PFSK-1 (cell line): ENCODE data around the genes C1orf141 and IL12RB2.

GRCh38 chr1:66907044-66907884, 17.4 kb downstream of the DNAI4 start:
- RRBS: no CpG with 5 or more reads among the region's 3 CpGs

GRCh38 chr1:66930128-66931319, 5.7 kb downstream of the MIER1 start:
- RRBS: under 1% methylated on average over 34 of the region's 82 CpGs

DNA sequence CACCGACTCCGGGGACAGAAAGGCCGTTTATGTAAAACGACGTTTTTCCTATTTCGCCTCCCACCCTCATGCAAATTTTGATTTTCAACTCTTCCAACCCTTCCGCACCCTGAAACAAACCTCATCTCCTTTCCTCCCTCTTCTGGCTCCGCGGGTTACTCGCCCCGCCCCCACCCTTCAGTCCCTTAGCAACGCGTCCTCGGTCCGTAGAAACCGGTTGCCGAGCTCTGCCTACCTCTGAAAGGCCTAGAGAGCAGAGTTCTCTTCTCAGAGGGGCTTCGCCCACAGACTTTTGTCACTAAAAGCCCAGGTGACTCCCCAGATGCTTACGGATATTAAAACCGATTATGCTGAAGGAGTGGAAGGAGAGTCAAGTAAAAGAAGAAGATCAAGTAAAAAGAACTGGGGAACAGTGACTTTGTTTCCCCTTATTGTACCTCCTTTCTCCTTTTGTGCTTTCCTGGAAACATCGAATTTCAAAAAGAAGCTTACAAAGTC, at the start of gene C1orf141:
Gene C1orf141, minus strand, starts transcription at position 161 of the 498 bp plus-strand sequence.
- RRBS: no CpG with 5 or more reads among the region's 21 CpGs

DNA sequence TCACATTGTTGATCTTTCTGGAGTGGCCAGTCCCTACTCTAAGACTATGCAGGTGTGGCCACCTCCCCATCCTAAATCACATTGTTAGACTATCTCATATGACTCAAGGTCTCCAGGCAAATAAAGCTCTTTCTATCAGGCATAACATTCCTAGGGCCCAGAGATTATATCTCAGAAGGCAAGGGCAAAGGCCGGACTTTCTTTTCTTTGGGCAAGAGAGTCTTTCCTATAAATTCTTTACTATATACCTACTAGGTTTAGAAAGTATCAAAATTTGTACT, 2.7 kb upstream of the C1orf141 start:
- RRBS: no CpG with 5 or more reads among the region's 1 CpG

DNA sequence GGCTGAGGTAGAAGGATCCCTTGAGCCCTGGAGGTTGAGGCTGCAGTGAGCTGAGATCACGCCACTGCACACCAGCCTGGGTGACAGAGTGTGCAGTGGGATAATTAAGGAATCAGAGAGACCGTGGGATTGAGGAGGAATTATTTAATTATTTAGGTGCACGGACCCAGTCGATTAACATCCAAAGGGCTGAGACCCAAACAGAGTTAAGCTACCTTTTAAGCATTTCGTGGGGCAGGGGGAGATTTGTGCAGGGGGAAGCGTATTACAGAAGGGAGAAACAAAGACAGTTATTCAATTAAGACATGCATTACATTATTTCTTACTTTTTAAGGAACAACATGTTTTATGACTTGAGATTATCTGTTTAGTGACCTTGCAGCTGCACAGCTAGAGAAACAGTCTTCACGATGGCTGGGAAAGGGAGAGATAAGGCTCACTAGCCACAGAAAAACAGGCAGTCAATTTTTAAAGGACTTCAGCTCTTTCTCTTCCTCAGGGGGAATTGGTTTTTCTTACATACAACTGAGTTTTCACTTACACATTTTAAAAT, 7.0 kb upstream of the C1orf141 start:
- RRBS: no CpG with 5 or more reads among the region's 7 CpGs

GRCh38 chr1:67306980-67308281, at the start of gene IL12RB2:
IL12RB2 (plus strand) TSS chr1:67307873.
- RRBS: 34% methylated on average over 38 of the region's 91 CpGs

GRCh38 chr1:67336863-67337247, 29.2 kb downstream of the IL12RB2 start:
- RRBS: no CpG with 5 or more reads among the region's 5 CpGs

- RRBS: no CpG with 5 or more reads among the region's 7 CpGs
These were observed 91.7 kb upstream of the SERBP1 start for GRCh38 chr1:67521845-67522409.

GRCh38 chr1:67561533-67562375, 123.2 kb upstream of the GADD45A start:
- RRBS: no CpG with 5 or more reads among the region's 7 CpGs

GRCh38 chr1:67588154-67588714, 96.8 kb upstream of the GADD45A start:
- RRBS: no CpG with 5 or more reads among the region's 7 CpGs

GRCh38 chr1:67590132-67590712, 94.8 kb upstream of the GADD45A start:
- RRBS: no CpG with 5 or more reads among the region's 3 CpGs

GRCh38 chr1:67612849-67613279, 72.1 kb upstream of the GADD45A start:
- RRBS: no CpG with 5 or more reads among the region's 4 CpGs

DNA sequence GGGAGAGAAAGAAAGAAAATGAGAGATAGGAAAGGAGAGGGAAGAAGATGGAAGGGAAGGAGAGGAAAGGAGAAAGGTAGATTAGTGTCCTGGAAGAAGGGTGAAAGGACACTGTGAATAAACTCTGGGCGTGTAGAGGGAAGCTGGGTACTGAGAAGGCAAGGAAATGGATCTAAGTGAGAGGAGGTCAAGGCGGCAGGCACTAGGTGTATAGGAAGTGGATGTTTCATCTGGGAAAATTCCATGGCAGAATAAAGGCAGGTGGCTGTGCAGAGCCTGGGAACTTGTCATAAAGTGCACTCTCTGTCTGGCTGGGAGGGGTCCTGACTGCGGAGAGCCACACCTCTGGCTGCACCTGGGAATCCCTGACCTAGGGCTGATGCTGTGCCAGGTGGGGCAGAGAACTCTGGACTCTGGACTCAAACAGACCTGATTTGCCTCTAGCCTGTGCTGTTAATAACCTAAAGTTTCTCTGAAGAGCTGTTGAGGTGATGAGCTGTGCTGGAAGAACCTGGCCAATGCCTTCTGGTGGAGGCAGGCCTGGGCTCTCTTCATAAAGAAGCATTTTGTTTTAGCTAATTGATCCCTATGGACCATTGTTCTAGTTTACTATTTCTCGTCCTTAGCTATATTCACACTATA, 53.3 kb upstream of the GADD45A start:
- RRBS: no CpG with 5 or more reads among the region's 4 CpGs

DNA sequence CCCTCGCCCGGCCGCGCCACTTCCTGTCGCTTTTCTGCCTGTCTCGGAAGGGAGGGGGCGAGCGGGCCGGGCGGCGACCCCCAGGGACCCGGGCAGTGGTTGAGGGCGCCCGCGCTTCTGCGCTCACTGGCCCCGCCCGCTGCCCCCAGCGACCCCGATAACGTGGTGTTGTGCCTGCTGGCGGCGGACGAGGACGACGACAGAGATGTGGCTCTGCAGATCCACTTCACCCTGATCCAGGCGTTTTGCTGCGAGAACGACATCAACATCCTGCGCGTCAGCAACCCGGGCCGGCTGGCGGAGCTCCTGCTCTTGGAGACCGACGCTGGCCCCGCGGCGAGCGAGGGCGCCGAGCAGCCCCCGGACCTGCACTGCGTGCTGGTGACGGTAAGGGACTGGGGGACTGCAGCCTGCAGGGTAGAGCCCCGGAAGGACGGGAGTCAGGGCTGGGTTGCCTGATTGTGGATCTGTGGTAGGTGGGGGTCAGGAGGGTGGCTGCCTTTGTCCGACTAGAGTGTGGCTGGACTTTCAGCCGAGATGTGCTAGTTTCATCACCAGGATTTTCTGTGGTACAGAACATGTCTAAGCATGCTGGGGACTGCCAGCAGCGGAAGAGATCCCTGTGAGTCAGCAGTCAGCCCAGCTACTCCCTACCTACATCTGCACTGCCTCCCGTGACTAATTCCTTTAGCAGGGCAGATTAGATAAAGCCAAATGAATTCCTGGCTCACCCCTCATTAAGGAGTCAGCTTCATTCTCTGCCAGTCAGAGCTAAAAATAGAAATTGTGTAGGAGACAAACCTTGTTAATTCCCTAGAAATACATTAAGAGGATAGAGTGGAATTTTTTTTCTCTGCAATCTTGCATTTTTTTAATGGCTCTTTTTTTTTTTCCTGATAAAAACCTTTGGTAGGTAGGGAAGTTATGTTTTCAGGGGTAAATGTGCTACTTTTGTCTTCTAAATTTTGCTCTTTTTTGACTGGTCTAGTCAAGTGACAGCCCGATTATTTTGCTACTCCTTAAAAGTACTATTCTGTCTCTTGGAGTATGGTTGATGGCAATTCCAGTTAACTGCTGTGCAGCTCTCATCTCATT, 1.5 kb downstream of the GADD45A start:
- RRBS: under 1% methylated on average over 18 of the region's 52 CpGs

DNA sequence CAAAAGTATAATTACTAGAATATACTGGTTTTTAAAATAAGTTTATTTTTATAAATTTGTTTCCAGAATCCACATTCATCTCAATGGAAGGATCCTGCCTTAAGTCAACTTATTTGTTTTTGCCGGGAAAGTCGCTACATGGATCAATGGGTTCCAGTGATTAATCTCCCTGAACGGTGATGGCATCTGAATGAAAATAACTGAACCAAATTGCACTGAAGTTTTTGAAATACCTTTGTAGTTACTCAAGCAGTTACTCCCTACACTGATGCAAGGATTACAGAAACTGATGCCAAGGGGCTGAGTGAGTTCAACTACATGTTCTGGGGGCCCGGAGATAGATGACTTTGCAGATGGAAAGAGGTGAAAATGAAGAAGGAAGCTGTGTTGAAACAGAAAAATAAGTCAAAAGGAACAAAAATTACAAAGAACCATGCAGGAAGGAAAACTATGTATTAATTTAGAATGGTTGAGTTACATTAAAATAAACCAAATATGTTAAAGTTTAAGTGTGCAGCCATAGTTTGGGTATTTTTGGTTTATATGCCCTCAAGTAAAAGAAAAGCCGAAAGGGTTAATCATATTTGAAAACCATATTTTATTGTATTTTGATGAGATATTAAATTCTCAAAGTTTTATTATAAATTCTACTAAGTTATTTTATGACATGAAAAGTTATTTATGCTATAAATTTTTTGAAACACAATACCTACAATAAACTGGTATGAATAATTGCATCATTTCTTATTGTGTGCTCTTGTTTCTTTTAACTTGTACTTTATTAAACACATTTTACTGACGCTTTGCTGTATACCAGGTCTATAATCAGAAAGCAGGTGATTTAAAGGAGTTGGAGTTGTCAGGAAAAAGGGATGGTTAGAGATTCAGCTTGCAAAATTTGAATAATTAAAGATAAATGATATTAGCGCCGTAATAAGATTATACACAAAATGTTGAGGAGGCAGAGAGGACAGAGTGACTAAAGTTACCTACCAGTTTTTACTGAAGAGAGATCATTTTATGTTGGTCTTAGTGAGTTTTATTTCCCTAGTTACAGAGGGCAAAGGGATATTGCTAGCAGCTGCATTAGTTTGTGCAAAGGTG, 2.9 kb downstream of the GADD45A start:
- RRBS: no CpG with 5 or more reads among the region's 8 CpGs

DNA sequence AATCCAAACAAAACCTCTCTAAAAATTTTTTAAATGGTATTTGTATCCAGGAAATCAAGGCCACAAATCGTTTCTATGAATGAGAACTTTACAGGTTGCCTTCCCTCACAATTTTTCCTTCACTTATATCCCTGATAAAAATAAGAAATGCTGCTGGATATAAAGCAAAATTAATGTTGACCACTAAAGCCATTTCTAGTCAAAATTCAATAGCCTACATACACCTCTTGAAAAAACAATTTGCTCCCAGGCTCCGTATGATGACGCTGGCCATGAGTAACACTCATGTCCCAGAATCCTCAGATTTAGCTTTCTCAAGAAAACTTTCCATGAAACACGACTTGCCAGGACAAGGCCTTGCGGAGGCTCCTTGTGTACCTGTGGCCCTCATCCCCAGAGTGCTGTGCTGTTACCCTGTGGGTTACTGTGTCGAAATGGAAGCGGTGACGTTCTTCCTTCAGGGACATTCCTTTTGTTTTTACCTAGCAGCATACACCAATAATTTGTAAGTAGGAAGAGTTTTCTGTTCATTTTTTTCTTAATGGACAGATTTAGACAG, 18.1 kb downstream of the GNG12 start:
- RRBS: no CpG with 5 or more reads among the region's 8 CpGs

DNA sequence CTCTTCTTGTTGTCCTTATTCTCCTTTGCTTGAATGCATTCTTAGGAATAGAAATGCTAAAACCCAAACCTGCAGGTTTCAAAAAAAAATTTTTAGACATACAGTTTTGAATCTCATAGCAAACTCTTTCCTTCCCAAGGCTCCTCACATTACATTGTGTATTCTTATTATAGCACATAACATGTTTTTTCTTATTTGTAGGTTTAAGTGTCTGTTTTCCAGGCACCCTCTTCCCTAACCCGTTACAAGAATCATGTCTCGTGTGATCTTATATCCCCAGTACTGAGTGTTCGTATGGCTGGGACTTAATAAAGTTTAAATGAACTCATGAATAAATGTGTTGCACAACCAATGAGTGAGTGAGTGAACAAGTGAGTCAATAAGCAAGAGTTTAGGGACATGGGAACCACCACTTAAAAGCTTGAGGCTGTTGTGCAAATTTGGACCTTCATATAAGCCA, 41.0 kb downstream of the WLS start:
- RRBS: no CpG with 5 or more reads among the region's 3 CpGs

- RRBS: no CpG with 5 or more reads among the region's 4 CpGs
These were observed 91.3 kb downstream of the RPE65 start for GRCh38 chr1:68358489-68358861.

- RRBS: no CpG with 5 or more reads among the region's 6 CpGs
These were observed 1.3 kb downstream of the DEPDC1 start for GRCh38 chr1:68495424-68496211.

- RRBS: no CpG with 5 or more reads among the region's 8 CpGs
These were observed 392 bp upstream of the SRSF11 start for GRCh38 chr1:70220791-70221185.